ENCODE results near the gene RFX5.

DNA sequence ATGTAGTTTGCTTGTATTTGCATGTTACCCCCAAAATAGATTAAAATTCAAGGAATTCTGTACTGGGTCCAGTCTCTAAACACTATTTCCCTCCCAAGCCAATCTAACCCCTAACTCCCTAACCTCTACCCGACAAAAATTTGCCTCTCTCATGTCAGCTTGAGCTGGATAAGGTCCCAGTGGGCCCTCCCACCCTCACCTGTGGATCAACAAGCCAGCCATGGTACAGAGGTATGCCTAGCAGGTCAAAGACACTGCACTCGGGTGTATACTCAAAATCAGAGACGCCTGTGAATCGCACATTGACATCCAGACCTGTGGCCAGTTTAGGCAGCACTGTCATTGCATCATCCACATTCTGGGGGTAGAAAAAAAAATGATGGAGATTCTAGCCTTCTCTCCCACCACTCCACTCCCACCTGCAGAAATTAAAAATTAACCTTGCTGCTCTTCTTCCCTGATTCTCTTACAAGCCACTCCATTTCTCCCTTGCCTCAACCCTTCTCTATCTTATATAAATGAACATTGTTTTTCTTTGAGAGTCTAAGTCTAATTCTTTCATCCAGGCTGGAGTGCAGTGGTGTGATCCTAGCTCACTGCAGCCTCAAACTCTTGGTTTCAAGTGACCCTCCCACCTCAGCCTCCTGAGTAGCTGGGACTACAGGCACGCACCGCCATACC lies 6.3 kb downstream of the MINDY1 start:
- PRO-cap, result no peak

GRCh38 chr1:151037078-151037696 lies 801 bp downstream of the BNIPL start:
- PRO-cap, result no peak

DNA sequence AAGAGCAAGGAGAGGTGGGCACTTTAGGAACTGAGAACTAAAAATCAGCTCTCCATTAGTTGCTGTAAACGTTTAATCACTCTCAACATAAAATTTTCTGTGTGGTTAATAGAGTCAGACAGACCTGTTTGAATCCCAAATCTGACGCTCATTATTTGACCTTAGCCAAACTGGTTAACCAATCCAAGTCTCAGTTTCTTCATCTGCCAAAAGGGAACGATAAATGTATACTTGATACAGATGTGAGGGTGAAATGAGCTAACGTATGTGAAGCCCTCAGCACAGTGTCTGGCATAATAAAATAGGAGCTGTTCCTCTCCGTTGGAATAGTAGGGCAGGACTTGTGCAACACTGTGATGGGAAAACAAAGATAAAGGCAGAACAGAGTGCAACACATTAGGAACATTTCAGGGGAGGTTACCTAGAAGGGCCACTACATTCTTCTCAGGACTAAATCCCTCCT lies 1.1 kb downstream of the LYSMD1 start:
- PRO-cap, result no peak

- PRO-cap, result no peak
These were observed 2.9 kb downstream of the SCNM1 start for GRCh38 chr1:151168929-151169147.

DNA sequence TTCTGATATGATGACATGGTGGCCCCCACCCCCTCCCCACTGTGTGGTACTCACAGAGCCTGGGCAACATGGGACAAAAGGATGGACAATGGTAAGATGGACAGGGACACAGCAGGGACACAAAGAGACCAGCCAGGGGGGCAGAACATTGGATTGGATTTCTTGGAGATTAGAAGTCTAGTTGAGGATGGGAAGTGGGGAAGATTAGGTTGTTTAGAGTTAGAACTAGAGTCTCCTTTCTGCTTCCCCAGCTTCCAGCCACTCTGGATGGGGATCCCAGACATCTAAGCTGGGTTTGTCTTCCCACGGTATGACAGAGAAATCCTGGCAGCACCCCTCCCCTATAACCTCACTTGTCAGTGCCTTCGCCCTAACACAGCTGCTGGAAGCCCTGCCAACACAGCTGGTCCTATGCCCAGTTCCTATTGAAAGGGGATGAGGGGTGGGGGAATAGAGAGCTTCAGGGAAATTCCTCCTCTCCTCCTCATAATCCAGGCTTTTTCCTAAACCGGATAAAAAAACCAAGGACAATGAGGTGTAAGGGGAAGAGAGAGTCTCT lies 843 bp downstream of the TMOD4 start:
- PRO-cap, result no peak

GRCh38 chr1:151286966-151287701 lies 5.0 kb downstream of the ZNF687 start:
- PRO-cap, result no peak

- PRO-cap, result no peak
These were observed 2.8 kb downstream of the RFX5 start for GRCh38 chr1:151344231-151344637.

GRCh38 chr1:151346214-151347436 lies at the start of gene RFX5:
Gene RFX5, minus strand, starts transcription at chr1:151347252.
- PRO-cap, result unidirectional peak, plus-strand start at chr1:151346759; bidirectional peak, plus-strand start at chr1:151346979, minus-strand start at chr1:151346872; bidirectional peak, plus-strand start at chr1:151347015, minus-strand start at chr1:151347097; bidirectional peak, plus-strand start at chr1:151347630, minus-strand start at chr1:151347249

GRCh38 chr1:151399859-151400233 lies 473 bp downstream of the PSMB4 start:
- PRO-cap, result no peak

- PRO-cap, result no peak
These were observed 16.4 kb upstream of the CGN start for GRCh38 chr1:151494639-151495282.

DNA sequence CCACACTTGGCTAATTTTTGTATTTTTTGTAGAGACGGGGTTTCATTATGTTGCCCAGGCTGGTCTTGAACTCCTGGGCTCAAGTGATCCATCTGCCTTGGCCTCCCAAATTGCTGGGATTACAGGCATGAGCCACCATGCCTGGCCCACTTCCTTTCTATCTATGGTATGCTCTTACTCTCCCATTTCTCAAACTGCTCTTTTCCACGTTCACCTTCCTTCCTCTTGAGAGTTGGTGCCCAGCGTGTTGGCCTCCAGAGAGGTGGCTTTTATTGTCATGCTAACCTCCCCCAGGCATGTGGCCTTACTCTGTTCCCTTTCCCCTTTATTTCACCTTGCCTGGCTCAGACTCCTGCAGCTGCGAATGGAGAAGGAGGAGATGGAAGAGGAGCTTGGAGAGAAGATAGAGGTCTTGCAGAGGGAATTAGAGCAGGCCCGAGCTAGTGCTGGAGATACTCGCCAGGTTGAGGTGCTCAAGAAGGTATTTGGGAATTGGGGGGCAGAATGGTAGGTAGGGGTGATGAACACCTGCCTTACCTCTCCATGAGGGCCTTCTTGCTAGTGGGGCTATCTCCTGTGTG lies 13.4 kb upstream of the TUFT1 start:
- PRO-cap, result no peak

- PRO-cap, result no peak
These were observed 22.3 kb downstream of the TUFT1 start for GRCh38 chr1:151562428-151562882.

DNA sequence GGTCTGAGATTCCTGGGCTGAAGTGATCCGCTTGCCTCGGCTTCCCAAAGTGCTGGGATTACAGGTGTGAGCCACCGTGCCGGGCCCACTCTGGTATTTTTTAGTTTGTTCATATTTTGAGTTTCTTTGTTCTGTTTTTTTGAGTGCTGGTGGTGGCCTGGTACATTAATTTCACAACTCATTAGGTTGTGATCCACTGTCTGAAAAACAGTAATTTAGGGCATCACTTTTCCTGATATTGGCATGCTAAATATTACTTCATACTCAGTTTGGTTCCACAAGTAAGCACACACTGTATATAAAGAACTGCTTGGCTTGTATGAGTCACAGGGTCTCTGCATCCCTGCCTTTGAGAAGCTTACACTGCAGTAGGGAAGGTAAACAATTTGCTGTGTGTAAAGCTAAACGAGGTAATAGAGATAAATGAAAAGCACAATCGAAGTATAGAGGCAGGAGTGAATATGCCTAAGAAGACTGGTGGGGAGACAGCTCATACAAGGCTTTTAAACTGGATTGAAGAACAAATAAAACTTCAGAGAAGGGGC lies 7.7 kb downstream of the SNX27 start:
- PRO-cap, result no peak

DNA sequence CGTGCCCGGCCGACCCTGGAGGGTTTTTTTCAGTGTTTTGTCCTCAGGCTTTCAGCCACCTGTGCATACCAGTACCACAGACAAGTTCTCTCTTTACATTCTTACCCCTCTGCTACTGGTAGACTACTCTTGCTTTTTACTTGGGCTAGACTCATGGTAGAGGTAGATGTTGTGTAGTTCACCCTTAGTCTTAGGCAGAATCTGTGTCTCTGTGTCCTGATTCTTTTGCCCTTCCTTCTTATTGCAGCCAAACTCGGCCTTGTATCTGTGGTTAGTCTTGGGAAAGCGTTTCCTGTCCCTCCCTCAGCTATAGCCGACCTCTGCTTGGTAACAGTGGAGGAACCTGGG lies 42.2 kb downstream of the SNX27 start:
- PRO-cap, result unidirectional peak, minus-strand start at position 213 of the sequence

GRCh38 chr1:151790079-151790278 lies 321 bp downstream of the TDRKH start:
- PRO-cap, result no peak

GRCh38 chr1:151838008-151838982 lies 1.3 kb downstream of the C2CD4D start:
- PRO-cap, result no peak

- PRO-cap, result bidirectional peak, plus-strand start at chr1:151946015, minus-strand start at chr1:151945810
These were observed 36.4 kb upstream of the THEM4 start for GRCh38 chr1:151945532-151946194.

DNA sequence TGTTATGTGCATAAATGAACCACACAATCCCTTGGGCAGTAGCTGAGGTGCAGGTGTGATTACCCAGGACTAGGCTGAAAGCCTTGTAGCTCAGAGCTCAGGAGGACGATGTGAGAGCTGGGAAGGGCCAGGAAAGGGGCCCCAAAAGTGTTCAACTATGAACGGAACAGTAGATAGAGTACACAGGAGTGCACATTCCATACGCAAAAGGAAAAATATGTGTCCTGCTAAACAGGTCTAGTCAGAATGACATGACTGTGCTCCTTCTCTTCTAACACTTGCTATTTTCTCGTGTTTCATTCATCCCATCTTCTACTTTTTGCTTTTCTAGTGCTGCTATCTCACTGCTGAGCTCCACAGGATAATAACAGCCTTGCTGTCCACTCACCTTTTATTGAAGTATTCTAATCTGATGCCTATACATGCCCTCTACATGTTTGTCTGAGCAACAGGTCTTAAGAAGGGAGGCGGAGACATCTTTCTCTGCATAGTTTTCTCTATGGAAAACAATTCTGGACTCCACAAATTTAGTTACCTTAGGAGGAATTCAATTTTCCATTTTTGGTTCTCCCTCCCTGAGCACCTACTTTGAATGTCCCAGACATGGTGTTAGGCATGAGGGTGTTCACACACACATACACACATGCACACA lies 3.5 kb downstream of the S100A10 start:
- PRO-cap, result no peak

- PRO-cap, result no peak
These were observed 7.8 kb downstream of the S100A11 start for GRCh38 chr1:152028951-152029539.

- PRO-cap, result no peak
These were observed 967 bp downstream of the S100A11 start for GRCh38 chr1:152035845-152036228.

Measured in SEM (cell line).